Measurements from ENCODE around the gene FAM3C.

- RRBS: no CpG with 5 or more reads among the region's 6 CpGs
Observed at GRCh38 chr7:113087593-113088005, 972 bp upstream of the GPR85 start.

DNA sequence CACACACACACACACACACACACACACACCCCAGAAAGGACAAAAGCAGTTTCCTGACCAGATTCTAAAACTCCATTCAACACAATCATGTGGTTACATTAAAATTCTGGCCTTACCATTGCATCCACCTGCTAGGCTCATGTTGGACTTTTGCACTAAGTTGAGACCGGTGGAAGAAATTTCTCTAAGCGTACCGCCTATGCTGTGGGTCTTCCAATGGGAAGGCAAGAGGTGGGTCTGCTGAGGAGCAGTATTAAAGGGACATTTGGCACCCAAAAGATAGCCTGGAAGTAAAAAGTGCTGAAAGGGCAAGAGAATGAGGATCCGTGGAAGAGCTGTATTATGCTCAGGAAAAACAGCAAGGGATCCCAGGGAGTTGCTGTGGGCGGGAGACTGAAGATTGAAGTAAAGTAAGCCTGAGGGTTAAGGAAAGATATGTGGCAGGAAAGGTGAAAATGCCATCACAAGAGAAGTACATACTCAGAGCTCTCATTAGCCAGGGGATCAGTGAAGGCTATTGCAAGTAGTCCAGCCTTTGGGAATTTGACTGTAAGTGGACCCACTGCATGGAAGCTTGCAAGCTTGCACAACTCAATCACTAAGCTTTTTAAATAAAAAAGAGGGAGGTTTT lies 5.2 kb downstream of the FOXP2 start:
- RRBS: no CpG with 5 or more reads among the region's 5 CpGs

DNA sequence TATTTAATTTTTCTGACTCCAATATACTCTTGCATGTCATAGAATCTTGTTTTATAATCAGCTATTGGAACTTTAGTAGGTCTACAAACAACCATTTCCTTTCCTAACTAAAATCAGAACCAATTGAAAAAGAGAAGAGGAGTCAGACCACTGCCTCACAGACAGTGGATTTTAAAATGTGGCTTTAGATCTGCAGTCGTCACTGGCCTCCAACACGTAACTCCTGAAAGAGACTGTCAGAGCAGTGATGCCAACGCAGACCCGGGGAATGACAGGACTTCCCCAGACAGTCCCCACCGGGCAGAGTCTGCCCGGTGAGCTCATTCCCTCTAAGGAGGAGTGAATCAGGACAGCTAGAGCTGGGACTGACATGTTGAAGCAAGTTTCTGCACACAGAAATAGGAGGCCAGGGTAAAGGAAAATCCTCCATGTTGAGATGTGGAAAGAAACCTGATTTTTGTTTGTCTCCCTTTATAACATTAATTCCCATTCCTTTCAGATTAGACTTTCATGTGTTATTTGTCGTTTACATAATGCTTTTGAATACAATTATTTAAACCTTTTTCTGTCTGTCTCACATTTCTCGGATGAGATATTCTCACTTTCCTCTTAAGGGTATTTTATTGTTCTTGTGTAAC lies 105.0 kb downstream of the TES start:
- RRBS: 96% methylated on average over 1 of the region's 8 CpGs

DNA sequence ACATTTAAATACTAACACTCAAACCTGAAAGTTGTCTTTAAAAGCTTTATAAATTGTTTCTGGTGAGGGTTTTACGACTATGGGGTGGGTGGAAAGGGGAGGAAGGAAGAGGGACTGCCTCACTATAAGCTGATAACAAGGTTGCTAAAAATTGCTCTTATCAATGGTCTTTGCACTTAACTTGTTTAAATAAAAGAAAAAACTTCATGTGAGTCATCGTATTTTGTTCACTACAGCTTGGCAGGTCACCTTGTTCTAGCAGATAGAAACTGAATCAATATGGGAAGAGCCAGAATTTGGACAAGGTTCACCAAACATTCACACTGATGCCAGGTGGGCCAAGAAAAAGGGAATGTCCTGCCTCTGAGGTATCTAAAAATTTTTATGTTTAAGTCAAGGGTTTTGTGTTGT lies 129.3 kb downstream of the TES start:
- RRBS: no CpG with 5 or more reads among the region's 2 CpGs

DNA sequence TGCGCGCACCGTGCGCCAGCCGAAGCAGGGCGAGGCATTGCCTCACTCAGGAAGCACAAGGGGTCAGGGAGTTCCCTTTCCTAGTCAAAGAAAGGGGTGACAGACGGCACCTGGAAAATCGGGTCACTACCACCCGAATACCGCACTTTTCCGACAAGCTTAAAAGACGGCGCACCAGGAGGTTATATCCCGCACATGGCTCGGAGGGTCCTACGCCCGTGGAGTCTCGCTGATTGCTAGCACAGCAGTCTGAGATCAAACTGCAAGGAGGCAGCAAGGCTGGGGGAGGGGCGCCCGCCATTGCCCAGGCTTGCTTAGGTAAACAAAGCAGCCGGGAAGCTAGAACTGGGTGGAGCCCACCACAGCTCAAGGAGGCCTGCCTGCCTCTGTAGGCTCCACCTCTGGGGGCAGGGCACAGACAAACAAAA lies 90.5 kb upstream of the CAV2 start:
- RRBS: no CpG with 5 or more reads among the region's 21 CpGs

GRCh38 chr7:116458816-116459187 lies 40.7 kb upstream of the CAV2 start:
- RRBS: no CpG with 5 or more reads among the region's 6 CpGs

GRCh38 chr7:116503748-116504240 lies 4.3 kb downstream of the CAV2 start:
- RRBS: no CpG with 5 or more reads among the region's 4 CpGs

DNA sequence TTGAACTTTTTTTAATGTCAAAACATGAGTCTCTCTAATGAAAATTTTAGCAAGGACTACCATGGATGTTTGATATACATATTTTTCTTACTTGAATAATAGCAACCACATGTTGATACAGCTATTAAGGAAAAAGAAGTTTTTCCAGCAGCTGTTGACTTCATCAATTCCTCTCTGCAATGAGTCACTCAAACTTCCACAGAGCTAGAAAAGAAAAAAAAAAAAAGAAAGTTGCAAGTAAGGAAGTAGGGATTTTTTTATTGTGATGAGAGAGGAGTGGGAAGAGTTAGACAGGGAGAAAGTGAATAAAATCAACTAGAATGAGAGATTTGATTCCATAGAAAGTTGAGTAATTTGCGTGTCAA lies 46.2 kb downstream of the CAV1 start:
- RRBS: no CpG with 5 or more reads among the region's 1 CpG

- RRBS: no CpG with 5 or more reads among the region's 3 CpGs
Observed at GRCh38 chr7:116809488-116810083, 52.8 kb upstream of the CAPZA2 start.

DNA sequence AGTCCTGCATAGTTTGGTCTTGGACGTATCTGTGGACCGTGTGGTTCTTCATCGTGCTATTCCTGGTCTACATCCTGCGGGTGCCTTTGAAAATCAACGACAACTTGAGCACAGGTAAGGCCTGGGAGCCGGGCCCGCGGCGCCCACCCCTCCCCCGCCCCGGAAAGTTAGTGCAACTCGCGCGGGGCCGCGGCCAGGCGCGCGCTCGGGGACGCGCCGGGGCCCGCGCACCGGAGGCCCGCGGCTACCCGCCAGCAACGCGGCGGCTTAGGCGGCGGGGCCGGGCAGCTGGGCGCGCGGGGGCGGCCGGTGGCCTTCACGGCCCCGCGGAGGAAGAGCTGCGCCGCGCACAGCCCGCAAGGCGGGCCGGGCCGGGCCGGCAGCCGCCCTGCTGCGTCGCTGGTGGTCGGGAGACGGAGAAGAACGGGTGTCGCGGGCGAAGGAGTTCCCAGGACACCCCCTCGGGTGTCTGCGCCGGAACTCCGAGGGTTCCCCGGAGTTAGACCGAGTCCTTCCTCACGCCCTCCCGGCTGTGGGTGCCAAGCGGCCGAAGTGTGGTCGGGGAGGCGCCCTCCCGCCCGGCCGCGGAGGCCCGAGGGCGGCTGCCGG lies 381 bp downstream of the ST7 start:
- RRBS: 3% methylated on average over 45 of the region's 79 CpGs

GRCh38 chr7:117157009-117157551 lies 165.8 kb downstream of the WNT2 start:
- RRBS: no CpG with 5 or more reads among the region's 3 CpGs

DNA sequence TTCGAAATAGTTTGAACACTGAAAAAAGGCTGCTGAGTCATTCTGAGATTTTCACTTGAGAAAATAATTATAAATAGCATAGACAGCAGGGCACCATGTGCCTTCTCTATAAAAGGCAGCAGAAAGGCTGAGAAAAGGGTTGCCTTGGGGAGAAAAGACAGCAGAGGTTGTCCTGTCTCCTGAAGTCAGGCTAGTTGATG lies 92.4 kb downstream of the CTTNBP2 start:
- RRBS: no CpG with 5 or more reads among the region's 1 CpG

DNA sequence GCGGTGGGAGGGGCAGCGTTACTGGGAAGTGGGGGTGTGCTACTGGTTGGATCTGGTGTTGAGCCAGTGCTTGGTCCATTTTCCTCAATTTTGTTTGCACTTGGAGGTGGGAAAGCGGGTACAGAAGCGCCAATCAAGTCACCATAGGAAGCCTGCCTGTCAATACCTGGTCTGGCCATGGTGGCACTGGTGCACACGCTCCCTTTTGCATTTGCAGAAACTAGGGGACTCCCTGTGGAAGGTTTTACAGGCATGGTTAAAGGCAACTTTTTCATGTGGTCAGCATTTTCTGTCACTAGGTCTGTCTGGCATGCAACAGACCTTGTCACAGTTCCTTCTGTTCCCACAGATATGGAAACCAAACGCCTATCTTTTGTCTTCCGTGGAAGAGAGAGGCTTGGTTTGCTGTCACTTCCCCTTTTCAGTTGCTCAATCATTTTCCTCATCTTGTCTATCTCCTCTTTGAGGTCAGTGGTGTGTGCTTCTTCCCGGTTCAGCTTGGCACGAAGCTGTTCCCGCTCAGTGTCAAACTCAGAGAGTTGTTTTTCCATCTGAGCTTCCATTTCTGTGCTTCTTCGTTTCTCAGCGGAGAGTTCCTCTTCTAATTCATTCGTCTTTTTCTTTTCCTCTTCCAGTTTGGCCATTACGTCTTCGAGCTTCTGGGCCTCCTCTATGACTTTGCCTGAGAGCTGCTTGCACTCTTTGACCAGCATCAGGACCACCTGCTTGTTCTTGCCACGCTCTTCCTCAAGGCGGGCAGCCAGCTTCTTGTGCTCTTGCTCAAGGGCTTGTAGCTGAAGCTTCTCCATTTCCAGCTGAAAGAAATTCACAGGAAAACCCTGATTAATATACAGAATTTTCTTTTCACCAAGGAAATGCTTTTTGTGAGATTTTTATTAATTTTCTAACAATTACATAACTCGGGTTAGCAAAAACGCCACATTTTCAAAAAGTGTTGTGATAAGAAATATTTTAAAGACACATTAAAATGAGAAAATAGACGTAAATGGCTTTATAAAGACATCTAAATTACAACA lies 81.0 kb downstream of the CTTNBP2 start:
- RRBS: no CpG with 5 or more reads among the region's 20 CpGs

GRCh38 chr7:120951848-120952278 lies 1.3 kb downstream of the ING3 start:
- RRBS: no CpG with 5 or more reads among the region's 2 CpGs

GRCh38 chr7:120988410-120988552 lies 230 bp upstream of the CPED1 start:
- RRBS: no CpG with 5 or more reads among the region's 2 CpGs

DNA sequence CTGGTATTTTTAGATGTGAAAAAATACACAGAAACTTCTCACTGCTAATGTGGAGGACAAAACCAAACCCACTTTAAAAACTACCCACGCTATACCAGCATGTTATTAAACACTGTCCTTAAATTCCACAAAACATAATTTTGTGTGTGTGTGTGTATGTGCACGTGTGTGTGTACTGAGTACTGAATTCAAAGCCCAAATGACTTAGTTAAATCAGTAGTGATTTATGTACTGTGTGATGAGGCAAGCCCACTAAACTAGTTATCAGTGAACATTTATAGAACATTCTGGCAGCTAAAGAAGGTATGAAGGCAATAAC lies 115.0 kb downstream of the CPED1 start:
- RRBS: no CpG with 5 or more reads among the region's 2 CpGs

DNA sequence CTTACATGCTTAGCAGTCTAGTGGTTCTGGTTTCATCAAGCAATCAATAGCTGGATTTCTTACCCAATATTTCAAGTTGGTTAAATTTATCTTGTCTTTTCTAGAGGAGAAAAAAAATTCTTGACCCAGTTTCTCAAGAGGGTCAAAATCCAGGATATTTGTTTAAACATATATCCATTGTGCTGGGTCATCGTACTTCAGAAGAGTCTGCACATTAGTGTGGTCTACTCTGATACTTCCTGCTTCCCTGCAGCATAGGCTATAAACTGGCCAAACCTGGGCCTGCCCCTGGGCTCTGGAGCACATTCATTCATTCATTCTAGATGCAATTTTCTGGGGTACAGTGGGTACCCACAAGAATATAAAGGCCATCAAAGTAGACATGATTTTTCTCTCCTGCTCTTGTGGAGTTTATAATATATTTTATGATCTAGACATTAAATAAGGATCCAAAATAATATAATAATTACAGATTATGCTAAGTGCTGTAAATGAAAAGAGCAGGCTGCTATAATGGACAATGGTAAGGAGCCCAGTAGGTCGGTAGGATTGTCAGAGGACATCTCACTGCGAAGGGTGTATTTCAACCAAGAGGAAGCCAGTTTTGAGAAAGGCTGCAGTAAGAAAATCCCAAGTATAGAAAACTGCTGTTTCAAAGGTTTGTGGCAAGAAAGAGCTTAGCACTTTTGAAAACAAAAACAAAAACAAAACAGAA lies 141.9 kb upstream of the WNT16 start:
- RRBS: no CpG with 5 or more reads among the region's 3 CpGs

DNA sequence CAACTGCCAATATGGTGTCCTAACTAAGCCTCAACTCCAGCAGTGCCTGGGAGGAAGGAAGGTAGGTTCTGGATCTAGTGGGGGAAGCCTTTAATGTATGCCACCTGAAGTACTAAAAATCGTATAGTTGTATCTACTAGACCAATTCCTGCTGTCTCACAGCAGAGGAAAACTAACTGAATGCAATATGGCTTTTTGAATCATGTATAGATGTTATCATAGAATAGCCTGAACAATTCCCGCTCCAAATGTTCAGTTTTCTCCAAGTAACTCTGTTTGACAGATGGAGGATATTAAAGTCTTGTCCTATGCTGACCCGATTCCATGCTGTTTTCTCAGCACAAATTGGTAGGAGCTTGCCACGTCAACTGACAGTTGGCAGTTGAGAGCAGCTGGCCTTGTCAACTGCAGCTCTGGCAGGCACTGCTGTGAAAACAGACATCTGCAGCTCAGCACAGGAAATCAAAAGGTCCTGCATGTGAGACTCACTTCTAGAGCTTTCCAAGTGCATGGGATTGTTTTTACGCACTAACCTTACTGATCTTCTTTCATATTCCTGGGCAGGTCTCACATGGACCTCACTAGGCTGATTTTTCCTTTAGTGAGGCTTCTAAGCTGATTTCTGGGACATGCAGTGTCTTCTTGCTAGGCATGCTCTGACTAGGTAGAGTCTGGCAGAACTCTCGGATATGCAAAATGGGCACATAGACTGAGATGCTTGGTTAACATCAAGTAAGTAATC lies 84.4 kb upstream of the WNT16 start:
- RRBS: no CpG with 5 or more reads among the region's 6 CpGs

GRCh38 chr7:121395367-121396489 lies at the start of gene FAM3C:
TSS of gene FAM3C (minus strand) at chr7:121396308.
- RRBS: 3% methylated on average over 40 of the region's 100 CpGs

Measured in epidermal melanocyte (primary cell).